OVCAR3 (cell line): ENCODE measurements around the gene RPIA.

DNA sequence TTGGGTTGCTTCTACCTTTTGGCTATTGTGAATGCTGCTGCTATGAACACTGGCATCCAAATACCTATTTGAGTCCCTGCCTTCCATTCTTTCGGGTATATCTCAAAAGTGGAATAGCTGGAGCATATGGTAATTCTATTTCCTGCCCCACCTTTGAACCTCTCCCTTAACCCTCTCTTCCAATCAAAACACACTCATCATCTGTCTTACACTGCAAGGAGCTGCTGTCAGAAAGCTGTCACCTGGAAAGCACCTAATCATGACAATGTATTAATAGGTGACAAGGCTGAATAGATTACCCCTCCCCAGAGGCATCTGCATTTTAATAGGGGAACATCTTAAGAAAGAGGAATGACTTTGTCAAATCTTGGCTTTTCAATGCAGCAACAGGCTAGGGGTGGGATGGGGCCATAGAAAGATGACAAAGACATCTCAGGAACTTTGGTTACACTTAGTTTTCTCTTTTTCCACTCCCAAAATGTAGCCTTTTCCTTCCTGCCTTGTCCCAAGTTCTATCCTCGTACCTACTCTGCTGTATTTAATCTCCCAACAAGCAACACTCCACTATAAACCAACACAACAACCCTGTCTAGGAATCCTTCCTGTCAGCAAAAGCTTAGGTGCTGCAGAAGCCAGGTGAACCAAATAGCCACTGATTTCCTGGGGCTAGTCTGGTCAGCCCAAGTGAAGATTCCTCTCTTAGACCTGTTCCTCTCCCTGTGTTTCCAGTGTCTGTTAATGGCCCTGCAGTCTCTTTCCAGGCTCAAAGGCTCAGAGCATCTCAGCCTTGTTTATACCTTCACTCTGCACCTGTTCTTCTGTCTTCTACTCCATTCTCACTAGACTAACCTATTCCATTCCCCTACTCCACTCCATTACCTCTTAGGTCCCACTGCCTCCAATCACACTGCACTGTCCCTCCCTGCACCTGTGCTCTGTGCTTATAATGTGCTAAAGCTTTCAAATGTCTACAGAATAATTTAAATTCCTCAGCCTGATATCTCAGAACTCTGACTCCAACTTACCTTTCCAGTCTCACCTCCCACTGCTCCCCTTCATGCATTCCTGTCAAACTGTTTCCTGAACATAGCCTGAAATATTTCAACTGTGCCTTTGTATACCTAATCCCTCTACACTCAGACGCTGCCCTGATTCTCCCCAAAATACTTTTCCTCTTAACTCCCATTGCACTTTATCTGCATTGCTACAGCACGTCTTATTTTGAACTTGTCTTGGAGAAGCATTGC, 41.0 kb downstream of the CHMP3 start:
- RRBS, result no CpG with 5 or more reads among the region's 4 CpGs

- RRBS, result no CpG with 5 or more reads among the region's 4 CpGs
Observed at GRCh38 chr2:86528970-86529522, 34.2 kb downstream of the CHMP3 start.

DNA sequence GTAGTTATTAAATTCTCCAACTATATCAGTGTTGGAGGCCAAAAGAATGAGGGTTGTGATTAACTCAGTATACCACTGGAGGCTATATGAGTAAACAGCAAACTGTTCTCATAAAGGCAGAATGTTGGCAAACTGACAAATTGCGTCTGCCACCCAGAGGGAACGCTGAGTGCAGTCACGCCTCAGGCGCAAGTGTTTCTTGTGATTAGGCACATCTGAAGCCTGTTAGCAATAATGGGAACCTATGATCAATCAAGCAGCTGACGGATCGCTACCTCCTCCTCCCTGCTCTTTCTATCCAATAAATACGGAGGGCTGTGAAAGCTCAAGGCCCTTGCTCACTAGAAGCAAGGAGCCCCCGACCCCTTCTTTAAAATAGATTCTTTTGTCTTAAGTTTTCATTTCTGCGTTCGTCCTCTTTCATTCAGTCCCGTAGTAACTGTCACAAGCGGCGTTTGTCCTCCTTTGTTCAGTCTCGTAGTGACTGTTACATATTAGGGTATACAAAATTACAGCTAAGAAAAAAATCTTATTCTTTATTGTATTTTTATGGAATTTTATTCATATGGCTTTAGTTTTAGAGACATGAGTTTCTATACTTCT, 16.3 kb upstream of the RMND5A start:
- RRBS, result no CpG with 5 or more reads among the region's 14 CpGs

- RRBS, result no CpG with 5 or more reads among the region's 59 CpGs
Observed at GRCh38 chr2:86720480-86720908, 403 bp downstream of the RMND5A start.

DNA sequence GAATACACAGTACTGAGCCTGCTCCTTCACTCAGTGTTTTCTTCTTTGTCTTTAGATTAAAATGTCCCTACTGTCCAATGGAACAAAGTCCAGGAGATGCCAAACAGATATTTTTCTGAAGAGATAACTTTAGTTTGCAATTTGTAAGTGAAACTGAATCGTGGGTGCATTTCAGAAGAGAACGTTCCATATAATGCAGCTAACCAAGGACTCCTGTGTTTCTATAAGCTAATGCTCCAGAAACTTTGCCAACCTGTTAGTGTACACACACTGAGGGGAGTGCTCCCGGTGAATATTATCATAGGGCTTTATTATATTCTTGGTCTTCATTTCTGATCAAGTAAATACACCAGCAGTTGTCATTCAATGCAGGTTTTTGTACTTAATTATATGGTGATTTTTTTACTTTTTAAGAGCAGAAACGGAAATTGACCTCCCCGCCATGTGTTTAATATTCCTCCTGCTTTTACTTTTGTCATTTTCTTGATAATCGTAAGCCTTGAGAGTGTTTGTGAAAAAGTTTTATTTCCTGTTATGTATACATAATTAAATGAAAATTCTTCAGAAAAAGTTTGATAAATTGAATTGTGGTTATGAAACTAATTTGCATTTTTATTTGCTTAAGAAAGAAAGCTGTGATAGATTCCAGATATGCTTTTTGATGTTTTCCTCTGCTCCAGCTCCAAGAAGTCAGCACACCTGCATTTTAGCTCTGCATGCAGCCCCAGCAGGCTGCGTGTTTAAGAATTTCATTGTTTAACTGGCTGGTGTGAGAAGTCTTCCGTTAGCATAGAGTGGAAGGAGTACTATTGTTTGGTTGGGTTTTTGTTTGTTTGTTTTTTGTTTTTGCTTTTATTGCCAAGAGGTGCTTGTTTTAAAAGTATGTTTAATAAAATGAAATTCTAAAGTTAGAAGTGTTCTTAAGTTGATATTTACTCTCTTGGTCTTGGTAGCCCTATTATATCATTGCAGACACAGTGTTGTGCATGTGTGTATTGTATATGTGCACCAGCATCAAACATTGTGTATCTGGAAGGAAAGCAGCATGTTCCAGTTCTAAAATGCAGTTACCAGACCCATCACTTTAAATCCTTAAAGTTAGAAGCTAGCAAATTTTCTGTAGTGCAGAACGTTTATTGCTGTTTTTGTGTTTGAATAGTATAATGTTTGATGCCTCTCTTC, 17.0 kb downstream of the CD8A start:
- RRBS, result no CpG with 5 or more reads among the region's 9 CpGs

GRCh38 chr2:87507614-87508309, 240.1 kb upstream of the PLGLB2 start:
- RRBS, result no CpG with 5 or more reads among the region's 10 CpGs

DNA sequence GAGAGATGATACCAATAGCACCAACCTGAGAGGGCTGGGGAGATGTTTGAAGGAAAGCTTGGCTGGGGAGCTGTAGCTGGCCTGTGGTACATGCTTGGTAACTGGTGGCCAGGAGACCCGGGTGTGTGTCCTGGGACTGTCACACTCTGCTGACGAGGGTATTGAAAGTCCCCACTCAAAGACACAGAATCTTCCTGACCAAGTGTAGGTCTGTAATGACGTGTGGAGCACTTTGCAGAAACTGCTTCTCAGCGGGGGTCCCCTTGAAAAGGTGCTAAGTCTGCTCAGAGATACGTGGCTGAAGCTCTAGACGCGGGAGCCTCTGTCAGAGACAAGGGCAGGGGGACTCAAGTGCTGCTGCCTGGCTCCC, 230.4 kb upstream of the PLGLB2 start:
- RRBS, result no CpG with 5 or more reads among the region's 7 CpGs

- RRBS, result no CpG with 5 or more reads among the region's 13 CpGs
Observed at GRCh38 chr2:87603880-87604703, 143.8 kb upstream of the PLGLB2 start.

GRCh38 chr2:87636768-87637258, 111.1 kb upstream of the PLGLB2 start:
- RRBS, result no CpG with 5 or more reads among the region's 7 CpGs

GRCh38 chr2:88125163-88125994, 2.5 kb downstream of the FABP1 start:
- RRBS, result no CpG with 5 or more reads among the region's 3 CpGs

DNA sequence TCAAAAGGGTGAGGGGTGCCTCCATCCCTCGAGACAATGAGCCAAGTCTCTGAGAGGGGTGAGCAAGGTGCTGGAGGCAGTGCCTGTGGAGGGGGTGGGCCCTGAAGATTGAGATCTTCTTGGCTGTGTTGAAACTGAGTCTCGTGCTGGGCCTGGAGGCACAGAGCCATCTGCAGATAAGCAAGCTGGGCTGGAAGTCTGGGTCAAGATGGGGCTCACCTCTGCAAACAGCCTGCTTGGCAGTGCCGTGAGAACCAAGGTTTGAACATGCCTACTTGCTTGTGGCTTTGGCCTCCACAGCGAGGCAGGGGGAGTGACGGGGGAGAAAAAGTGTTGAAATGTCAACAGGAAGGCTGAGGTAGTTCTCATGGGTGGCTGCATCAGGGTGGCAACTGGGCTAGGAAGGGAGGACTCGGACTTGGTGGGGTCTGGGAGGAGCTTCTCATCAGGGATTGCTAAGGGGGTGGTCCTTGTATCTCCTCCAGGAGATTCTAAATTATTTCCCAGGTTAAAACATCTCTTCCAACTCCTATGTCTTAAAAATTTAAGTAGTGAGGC, 99.7 kb downstream of the THNSL2 start:
- RRBS, result no CpG with 5 or more reads among the region's 6 CpGs

DNA sequence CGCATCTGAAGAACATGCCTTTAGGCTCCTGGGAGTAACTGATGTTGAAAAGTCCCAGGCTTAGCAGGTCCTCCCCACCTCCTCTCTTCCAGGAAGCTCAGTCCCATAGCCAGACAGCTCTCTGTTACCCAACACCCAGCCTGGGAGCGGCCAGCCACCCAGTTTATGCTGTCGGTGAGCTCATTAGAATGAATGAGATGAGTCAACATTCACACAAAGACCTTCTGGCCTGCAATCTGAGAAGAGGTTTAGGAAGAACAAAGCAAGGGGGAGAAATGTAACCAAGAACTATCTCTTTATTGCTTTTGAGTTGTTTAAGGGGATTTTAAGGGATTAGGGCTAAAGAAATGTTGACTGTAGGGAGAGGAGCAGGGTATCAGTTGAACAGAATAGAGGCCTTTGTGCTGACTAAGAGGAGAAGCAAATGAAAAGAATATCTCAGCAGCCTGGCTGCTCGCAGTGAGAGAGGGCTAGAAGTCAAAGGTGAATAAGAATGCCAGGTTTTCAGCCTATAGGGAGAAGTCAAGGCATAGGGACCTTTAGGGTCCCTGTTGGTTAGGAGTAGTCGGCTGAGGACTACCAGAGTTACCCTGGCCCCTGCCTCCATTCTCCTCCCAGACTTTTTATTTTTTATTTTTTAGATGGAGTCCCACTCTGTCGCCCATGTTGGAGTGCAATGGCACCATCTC, 122.2 kb downstream of the FOXI3 start:
- RRBS, result no CpG with 5 or more reads among the region's 6 CpGs

DNA sequence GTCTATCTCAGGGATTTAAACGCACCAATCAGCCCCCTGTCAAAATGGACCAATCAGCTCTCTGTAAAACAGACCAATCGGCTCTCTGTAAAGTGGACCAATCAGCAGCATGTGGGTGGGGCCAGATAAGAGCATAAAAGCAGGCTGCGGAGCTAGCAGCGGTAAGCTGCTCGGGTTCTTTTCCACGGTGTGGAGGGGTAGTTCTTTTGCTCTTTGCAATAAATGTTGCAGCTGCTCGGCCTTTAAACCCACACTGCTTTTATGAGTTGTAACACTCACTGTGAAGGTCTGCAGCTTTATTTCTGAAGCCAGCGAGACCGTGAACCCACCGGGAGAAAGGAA, 20.7 kb upstream of the TEX37 start:
- RRBS, result no CpG with 5 or more reads among the region's 10 CpGs

DNA sequence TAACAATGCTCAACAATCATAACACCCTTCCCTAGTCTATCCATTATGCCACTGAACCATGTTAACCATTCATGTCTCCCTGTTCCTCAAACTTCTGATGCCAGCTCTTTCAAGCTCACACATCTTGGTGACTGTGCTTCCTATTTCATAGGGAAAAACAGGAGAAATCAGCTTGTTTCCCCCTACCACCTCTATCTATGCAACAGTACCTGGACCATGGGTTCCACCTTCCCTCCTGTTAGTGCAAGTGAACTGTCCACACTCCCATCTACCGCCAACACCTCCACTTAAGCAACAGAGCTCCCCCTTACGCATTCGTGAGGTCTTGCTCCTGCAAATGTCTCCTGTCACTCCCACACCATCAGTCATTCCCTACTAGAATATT, 12.3 kb downstream of the EIF2AK3 start:
- RRBS, result no CpG with 5 or more reads among the region's 3 CpGs

DNA sequence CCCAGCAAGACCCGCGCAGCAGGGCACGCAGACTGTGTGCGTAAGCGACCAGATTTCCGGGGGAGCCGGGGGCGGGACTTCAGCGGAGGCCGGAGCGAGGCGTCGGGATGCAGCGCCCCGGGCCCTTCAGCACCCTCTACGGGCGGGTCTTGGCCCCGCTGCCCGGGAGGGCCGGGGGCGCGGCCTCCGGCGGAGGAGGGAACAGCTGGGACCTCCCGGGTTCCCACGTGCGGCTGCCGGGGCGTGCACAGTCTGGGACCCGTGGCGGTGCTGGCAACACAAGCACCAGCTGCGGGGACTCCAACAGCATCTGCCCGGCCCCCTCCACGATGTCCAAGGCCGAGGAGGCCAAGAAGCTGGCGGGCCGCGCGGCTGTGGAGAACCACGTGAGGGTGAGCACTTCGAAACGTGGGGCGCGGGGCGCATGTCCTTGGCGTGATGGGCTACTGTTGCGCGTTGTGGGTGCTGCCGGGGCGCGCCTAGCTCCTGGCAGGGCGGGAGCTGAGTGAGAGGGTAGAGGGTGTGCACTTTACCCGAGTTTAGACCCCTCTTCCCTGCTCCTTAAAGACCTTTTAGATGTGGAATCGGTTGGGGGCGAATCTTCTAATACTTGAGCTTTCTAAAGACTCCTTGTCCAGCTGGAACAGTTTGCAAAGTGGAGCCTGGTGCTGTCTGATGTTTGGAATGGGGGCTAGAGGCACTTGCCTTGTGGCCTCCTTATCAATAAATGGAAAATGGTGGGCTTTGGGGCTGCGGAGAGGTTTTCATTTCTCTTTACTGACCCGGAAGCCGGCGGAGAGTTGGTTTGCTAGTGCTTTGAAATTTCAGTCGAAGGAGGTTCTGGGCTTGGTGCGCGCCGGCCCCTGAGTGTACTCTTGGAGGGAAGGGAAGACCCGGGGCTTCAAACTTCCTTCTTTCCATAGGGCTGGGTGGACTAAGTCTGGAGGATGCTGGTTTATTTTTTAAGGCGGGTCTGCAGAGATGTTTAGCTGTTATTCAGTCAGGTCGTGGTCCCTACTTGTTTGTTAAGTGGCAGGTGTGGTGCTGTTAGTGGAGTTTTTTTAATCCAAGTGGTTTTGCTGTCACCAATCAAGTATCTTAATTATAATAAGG, at the start of gene RPIA:
RPIA (plus strand) TSS at position 82 of the 1,113 bp plus-strand sequence.
- RRBS, result 14% methylated on average over 17 of the region's 66 CpGs

DNA sequence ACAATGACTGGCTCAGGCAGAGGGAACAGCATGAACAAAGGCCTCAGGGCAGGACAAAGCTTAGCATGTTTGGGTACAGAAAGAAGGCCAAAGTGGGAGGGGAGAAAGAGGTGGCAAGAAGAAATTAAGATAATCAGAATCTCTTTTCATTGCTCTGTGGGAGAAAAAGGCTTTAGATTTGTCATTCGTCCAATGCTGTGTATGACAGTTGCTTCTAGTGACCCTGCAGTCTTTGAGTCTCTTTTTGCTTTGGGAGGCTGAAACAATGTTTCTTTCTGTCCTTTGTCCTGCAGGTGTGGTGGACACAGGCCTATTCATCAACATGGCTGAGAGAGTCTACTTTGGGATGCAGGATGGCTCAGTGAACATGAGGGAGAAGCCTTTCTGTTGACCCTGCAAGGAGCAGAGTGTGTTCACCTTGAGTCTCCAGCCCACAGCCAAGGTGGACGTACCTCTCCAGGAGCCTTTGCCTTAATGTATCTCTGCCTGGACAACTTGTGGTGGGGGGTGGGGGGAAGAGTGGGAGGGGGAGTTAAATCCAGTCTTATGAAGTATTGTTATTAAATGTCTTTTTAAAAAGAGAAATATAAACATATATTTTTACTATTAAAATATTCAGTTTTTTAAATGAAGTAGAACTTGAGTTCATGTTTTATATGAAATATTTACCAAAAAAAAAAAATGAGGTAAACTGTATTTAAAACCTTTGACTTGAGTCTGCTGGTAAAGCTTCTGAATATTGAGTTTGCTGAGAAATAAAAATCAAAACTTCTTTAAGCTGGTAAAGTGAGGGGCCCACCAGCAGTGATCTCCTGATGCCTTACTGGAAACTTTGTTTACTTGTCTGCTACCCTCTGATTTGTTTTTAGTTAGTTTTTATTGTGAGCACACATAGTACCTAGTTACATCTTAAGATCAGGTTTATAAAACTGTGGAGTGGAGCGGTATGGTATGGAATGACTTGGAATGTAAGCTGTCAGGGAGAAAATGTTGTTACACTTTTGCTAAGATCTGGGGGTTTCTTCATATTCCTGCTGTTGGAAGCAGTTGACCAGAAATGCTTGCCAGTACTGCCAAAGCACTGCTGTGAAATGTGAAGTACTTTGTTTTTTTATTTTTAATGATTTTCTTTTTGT, 58.6 kb downstream of the RPIA start:
- RRBS, result no CpG with 5 or more reads among the region's 3 CpGs

GRCh38 chr2:88856327-88857178, 165.1 kb downstream of the RPIA start:
- RRBS, result no CpG with 5 or more reads among the region's 3 CpGs

DNA sequence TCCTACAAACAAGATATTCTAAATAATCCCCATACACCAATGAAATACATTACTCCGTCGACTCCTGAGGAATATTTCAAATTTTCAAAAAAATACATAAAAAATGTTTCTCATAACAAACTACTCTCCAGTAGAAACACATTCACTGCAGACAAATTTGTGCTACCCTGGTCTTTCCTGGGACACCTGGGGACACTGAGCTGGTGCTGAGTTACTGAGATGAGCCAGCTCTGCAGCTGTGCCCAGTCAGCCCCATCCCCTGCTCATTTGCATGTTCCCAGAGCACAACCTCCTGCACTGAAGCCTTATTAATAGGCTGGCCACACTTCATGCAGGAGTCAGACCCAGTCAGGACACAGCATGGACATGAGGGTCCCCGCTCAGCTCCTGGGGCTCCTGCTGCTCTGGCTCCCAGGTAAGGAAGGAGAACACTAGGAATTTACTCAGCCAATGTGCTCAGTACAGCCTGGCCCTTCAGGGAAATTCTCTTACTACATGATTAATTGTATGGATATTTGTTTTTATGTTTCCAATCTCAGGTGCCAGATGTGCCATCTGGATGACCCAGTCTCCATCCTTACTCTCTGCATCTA, 1529.2 kb downstream of the RPIA start:
- RRBS, result no CpG with 5 or more reads among the region's 3 CpGs

DNA sequence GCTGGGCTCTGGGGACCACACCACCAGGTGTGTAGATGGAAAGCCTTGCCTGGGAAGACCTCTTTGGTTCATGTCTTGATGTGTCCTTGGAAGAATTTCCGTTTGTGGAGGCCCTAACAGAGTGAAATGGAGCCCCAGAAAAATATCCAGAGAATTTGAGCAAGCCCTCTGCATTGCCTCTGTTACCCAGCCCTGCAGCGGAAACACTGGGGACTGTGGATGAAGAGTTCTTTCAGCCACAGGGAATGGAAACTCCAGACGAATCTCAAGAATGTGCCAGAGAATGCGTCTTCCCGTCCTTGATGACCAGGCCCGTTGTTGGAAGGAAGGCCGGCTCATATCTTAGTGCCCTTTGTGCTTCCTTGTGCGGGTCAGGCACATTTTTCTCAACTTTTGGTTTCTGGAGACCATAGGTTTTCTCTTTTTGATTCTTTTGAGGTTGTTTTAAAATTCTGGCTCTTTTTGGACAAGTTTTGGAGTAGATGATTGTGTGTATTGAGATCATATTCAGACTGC, 15.5 kb downstream of the MAL start:
- RRBS, result no CpG with 5 or more reads among the region's 8 CpGs

DNA sequence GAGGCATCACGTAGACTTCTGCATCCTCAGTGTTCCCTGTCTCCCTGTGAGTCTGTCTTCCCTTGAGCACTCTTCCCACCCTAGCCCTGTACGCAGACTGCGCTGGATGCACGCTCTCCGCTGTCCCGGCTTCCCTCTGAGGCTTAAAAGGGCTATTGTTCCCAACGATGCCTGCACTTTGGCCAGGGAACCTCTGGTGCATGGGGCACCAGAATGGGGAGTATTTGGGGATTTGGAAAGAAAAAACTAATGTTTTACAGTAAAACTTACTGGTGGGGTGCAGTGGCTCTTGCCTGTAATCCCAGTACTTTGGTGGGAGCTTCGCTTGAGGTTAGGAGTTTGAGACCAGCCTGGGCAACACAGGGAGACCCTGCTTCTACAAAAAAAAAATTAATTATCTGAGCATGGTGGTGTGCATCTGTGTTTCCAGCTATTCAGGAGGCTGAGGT, 35.3 kb downstream of the MAL start:
- RRBS, result no CpG with 5 or more reads among the region's 8 CpGs